Measurements from ENCODE around the gene TPTE.

GRCh38 chr21:5101655-5102154, 5419.7 kb upstream of the TPTE start:
- PRO-cap, result unidirectional peak, minus-strand start at chr21:5101914

DNA sequence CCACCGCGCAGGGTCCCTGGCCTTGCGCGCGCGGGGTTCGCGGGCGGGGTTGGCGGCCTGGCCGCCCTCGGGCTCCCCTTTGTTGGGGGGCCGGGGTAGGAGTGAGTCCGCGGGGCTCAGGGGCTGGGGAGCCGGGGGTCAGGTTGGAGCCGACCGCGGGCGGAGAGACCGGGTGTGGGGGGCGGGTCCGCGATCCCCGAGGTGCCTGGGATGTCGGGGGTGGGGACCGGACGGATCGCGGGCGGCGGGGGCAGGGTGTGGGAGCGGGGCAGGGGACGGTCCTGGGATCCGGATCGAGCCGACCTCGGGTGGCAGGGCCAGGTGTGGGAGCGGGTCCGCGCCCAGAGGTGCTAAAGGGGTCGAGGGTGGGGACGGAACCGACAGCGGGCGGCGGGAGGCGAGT, 4410.0 kb upstream of the TPTE start:
- PRO-cap, result no peak

GRCh38 chr21:6127188-6127547, 4394.2 kb upstream of the TPTE start:
- PRO-cap, result no peak

DNA sequence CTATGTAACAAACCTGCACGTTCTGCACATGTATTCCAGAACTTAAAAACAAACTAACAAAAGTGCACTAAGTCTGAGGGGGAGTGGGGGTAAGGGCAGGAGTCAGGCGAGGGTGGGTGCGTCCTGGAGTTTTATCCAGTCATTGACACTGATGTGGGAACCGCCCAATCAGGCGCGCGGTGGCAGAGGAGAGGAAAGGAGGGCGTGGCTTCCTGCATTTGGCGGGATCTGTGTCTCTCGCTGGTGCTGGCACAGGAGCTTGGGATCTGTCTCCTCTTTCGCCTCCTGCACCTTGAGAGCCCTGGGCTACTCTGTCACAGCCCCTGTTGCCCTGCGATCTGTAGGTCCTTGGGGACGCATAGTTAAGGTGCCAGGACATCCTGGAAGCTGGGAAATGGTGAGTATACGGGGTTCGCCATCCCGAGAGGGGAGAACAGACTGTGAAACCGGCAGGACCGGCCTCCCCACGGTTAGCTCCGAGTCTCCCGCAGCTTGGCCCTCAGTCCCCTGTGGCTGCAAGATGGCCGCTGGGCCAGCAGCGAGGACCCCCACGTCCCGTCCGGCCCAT, 4203.1 kb upstream of the TPTE start:
- PRO-cap, result no peak

GRCh38 chr21:6368896-6369822, 4152.2 kb upstream of the TPTE start:
- PRO-cap, result no peak

GRCh38 chr21:6468323-6468642, 4053.1 kb upstream of the TPTE start:
- PRO-cap, result no peak

- PRO-cap, result unidirectional peak, plus-strand start at chr21:8213339
These were observed 2308.5 kb upstream of the TPTE start for GRCh38 chr21:8212793-8213413.

DNA sequence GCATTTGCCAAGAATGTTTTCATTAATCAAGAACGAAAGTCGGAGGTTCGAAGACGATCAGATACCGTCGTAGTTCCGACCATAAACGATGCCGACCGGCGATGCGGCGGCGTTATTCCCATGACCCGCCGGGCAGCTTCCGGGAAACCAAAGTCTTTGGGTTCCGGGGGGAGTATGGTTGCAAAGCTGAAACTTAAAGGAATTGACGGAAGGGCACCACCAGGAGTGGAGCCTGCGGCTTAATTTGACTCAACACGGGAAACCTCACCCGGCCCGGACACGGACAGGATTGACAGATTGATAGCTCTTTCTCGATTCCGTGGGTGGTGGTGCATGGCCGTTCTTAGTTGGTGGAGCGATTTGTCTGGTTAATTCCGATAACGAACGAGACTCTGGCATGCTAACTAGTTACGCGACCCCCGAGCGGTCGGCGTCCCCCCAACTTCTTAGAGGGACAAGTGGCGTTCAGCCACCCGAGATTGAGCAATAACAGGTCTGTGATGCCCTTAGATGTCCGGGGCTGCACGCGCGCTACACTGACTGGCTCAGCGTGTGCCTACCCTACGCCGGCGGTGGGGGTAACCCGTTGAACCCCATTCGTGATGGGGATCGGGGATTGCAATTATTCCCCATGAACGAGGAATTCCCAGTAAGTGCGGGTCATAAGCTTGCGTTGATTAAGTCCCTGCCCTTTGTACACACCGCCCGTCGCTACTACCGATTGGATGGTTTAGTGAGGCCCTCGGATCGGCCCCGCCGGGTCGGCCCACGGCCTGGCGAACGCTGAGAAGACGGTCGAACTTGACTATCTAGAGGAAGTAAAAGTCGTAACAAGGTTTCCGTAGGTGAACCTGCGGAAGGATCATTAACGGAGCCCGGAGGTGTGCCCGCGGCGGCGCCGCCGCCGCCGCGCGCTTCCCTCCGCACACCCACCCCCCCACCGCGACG, 2266.3 kb upstream of the TPTE start:
- PRO-cap, result no peak

DNA sequence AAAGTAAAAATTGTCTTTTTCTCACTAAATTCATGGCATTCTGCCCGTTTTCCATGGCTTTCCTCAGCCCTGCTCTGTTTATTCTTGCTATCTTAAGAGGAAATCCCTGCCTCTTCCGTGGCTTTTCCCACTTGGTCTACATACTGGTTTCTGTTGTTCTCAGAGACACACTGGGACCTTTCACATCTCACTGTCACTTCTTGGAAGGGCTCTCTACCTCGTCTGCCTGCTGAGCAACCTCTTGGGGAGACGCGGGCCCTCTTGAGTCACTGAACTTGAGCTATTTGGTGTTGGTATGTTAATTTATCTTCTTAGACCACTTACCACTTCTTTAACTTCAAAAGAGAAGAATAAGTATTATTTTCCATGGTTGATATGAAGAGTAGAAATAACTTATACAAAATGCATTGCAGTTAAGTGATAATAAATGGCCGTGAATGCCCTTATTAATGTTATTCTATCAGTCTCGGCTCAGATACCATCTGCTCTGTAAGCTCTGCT, 1671.5 kb upstream of the TPTE start:
- PRO-cap, result no peak

DNA sequence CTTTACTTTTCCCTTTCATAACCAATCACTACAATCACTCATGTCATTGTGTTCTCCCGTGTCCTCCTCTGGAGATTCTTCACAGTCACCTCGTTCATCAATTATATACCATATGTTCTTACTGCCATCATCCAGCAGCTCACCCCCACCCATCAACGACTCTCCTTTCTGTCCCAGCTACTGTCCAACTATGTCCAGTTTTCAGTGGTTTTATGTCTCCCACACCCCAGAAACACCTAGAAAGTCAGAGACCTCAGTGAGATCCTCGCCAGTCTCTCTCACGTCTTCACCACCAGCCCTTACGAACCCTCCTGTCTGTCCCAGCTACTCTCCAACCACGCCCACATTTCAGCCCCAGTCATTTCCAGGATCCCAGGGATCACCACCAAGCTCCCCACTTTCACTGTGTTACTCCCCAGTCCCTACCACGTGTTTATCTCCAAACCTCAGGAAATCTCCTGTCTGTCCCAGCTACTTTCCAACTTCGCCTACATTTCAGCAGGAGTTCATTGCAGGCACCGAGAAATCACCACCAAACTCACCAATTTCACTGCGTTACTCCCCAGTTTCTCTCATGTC, 1529.9 kb upstream of the TPTE start:
- PRO-cap, result no peak

- PRO-cap, result no peak
These were observed 753.6 kb upstream of the TPTE start for GRCh38 chr21:9767618-9768292.

GRCh38 chr21:9839055-9839847, 682.1 kb upstream of the TPTE start:
- PRO-cap, result no peak

DNA sequence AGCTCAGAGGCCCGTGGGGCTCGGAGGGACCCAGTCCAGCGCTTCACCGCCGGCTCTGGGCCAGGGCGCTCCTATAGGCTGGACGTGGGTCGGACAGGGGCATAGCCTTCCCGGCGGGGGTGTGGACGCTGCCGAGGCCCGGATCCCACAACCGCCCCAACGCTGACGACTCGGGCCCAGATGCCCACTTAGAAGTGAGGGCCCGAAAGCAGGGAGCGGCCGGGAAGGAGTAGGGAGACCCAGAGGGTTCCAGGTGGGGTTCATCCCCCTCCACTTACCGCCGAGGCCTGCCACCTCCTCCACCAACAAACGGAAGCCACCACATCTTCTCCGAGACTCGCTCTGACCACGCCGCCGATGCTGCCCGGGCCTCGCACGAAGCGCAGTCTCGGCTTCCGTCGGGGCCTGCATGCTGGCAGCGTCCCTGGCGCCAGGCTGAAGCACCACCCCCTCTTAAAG, 179.0 kb upstream of the TPTE start:
- PRO-cap, result no peak

- PRO-cap, result no peak
These were observed at the start of gene TPTE for GRCh38 chr21:10521113-10521741. Gene TPTE, plus strand, starts transcription at chr21:10521583.

GRCh38 chr21:14064351-14064631, 146.5 kb downstream of the LIPI start:
- PRO-cap, result no peak

GRCh38 chr21:14076450-14077169, 134.1 kb downstream of the LIPI start:
- PRO-cap, result no peak

DNA sequence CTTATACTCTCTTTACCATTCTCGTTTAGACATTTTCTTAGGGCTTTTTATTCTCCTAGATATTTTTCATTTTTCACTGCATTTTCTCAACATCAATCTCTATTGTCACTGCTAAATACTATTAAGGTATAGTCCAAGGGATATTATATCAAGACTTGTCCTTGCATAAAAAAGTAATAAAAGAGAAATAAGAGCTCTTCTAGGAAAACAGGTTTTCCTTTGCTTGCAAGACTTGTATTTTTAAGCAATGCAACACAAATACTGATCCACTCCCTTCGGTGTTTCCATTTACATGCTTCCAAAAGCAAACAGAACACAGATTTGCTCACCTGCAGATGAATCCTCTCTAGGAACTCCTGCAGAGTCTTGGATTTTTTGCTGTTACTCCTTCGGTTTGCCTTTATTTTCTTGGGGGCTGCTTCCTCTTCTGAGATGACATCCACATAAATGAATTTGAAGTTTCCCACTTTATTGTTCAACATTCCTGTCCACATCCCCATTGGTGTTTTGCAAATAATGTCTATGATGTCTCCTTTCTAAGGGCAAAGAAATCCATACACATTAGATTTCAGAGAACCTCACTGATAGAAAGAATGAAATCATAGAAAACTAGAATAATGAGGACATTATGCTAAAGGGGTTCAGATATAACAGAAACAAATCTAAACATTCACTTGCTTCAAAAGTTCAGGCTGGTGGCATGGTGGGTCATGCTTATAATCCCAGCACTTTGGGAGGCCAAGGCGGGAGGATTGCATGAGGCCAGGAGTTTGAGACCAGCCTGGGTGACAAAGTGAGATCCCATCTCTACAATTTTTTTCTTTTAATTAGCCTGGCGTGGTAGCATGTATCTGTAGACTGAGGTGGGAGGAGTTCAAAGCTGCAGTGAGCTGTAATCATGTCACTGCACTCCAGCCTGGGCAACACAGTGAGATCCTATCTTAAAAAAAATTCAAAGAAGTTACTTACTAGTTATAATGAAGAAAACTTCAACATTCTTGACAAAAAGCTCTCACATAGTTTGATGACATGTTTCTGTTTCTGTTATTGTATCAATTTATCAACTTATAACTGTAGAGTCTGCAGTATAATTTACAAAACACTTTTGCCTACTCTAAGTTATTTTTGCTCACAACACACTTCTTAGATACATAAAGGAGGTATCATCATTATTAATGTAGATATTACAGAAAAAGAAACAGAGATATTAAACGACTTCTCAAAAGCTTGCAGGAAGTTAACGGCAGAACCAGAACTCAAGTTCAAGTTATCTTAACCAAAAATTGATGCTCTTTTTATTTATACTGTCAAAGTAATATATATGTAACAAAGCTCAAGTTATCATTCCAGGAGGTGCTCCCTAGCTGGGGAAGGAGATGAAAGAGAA, 45.4 kb downstream of the SAMSN1 start:
- PRO-cap, result no peak

- PRO-cap, result no peak
These were observed 35.2 kb downstream of the SAMSN1 start for GRCh38 chr21:14510718-14511447.

GRCh38 chr21:14548626-14549286, 2.6 kb upstream of the SAMSN1 start:
- PRO-cap, result no peak

DNA sequence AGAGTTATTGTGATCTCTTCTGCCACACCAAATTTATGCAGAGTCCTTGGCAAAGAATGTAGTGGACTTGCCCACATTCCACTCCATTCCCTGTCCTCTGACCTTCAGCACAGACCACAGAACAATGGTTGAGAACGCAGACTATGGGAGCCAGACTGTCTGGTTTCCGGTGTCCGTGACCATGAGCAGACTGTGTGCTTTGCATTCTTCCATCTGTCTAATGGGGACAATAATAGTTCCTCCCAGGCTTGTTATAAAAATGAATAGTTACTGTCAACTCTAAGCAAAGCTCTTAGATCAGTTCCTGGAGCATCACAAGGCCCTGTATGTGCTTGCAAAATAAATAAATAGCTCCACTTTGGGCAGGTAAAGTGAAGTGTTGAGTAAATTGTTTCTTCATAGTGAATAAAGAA, 140.7 kb upstream of the SAMSN1 start:
- PRO-cap, result no peak